ENCODE results near the genes TACSTD2 and FGGY.

- CAGE, long polyA plus RNA = no peak
- RRBS = 2% methylated on average over 31 of the region's 59 CpGs
These were observed 296.2 kb downstream of the OMA1 start for GRCh38 chr1:58250030-58250943.

- CAGE, long polyA plus RNA = no peak
- RRBS = no CpG with 5 or more reads among the region's 29 CpGs
These were observed 272.1 kb downstream of the OMA1 start for GRCh38 chr1:58274298-58274876.

GRCh38 chr1:58576843-58577725 lies at the start of gene TACSTD2:
TSS of gene TACSTD2 (minus strand) at chr1:58577252.
- CAGE, long polyA plus RNA = no peak
- RRBS = 5% methylated on average over 46 of the region's 93 CpGs

DNA sequence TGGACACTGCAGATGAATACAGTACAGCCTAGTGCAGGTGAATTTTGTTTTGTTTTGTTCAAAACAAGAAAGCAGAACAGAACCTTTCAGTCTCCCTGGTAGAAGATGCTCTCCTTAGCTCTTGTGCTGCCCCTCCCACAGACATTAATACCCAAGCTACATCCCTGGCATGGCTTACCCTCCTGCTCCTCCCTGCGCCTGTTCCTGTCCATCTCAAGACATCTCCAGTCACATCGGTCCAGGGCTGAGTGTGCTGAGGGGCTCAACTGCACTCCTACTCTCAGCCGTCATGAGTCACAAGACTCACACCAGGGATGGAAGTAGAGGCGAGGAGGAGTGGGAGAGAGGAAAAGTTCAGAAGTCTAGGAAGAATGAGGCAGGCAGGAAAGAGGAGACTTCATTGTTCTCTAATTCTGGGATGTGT lies 9.2 kb upstream of the TACSTD2 start:
- CAGE, long polyA plus RNA = no peak
- RRBS = no CpG with 5 or more reads among the region's 4 CpGs

DNA sequence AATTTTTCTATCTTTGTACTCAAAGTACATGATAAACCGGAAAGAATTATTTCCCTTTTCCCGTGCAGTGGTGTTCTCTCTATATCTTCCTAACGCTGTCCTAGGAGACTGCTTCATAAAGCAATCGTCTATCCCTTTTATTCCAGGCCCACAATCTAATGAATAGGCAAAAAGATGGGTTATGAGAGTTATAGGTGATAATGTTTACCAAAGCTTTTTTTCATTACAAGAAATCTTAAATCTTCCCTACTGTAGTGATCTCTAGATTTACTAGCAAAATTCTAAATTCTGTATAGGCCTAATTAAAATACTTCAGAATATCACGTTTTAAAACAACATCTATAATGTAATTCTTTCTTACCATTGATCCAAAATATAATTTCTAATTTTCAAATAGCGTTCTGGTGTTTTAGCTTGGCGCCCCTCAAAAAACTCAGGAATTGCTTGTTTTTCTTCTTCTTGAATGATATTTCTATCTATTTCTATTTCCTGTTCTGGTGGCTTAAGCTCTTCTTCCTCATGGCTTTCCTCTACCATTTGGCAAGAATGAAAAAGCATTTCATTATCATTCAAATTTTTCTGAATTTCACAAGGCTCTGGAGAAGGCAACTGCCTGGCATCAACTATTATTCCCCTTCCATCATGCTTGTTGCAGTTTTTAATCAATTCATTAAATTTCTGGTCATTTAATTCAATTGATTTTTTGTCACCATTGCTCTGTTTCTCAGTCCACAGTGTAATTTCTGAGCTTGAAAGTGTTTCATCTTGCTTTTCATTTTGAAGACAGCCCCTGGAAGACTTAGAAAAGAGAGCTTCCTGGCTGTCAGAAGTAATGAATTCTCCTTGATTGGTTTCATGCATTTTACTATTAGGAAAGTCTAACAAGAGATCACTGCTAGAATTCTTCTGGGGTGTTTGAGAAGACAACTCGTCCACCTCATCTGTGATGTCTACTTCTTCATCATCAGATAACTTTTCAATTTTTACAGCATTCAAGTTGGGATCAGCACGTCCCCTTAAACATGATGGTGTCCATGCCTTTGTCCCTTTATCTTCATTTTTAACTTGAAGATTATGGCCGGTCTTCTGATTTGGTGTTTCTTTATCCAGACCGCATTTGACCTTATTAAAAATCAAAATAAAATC lies 18.1 kb downstream of the MYSM1 start:
- CAGE, long polyA plus RNA = no peak
- RRBS = no CpG with 5 or more reads among the region's 11 CpGs

DNA sequence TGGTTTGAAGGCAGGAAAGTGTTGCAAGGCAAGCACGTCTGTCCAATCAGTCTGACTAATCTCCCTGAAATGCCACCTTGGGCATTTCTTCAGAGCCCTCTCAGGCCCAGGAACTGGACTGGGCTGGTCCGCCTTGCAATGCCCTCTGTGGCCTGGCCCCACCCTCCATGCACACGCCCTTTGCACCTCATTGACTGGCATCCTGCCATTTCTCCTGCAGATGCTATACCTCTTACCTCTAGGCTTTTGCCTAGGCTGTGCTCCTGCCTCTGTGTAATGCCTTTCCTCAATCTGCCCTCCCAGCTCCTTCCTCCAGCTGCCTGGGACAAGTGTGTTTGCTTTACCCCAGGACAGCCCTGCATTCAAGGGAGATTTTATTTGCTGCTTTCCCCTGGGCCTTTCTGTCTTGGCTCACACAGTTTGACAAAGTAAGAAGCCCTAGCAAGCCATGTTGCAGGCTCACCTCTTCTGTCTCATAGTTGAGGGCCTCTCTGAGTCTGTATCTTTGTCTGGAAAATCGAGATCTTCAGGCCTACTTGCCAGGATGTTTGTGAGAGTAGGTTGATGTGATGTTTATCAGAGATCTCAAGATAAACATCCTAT lies 149.1 kb upstream of the JUN start:
- CAGE, long polyA plus RNA = no peak
- RRBS = no CpG with 5 or more reads among the region's 4 CpGs

GRCh38 chr1:59020091-59020867 lies 236.4 kb upstream of the JUN start:
- CAGE, long polyA plus RNA = no peak
- RRBS = no CpG with 5 or more reads among the region's 3 CpGs

DNA sequence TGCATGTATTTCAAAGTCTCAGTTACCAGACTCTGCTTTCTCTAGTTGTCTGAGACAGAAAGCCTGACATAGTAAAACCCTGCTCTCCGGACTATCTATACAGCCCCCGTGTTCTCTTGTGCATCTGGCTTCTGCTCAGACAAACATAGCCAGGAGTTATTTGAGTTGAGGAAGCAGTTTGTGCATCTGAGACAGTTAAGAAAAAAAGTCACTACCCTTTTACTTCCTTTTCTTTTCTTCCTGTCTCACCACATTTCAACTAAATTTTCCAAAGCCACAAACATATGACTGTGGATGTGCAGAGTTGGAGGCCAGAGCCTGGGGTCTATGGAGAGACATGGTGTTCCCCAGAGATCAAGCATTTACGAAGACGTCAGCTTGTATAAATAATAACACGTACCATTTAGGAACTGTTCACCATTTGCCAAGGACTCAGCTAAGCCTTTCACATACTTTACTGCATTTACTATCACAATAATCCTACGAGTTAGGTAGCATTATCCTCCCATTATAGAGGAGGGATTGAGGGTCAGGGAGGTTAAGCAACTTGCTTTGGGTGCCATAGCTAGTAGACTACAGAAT lies 158.4 kb upstream of the FGGY start:
- CAGE, long polyA plus RNA = no peak
- RRBS = no CpG with 5 or more reads among the region's 6 CpGs

DNA sequence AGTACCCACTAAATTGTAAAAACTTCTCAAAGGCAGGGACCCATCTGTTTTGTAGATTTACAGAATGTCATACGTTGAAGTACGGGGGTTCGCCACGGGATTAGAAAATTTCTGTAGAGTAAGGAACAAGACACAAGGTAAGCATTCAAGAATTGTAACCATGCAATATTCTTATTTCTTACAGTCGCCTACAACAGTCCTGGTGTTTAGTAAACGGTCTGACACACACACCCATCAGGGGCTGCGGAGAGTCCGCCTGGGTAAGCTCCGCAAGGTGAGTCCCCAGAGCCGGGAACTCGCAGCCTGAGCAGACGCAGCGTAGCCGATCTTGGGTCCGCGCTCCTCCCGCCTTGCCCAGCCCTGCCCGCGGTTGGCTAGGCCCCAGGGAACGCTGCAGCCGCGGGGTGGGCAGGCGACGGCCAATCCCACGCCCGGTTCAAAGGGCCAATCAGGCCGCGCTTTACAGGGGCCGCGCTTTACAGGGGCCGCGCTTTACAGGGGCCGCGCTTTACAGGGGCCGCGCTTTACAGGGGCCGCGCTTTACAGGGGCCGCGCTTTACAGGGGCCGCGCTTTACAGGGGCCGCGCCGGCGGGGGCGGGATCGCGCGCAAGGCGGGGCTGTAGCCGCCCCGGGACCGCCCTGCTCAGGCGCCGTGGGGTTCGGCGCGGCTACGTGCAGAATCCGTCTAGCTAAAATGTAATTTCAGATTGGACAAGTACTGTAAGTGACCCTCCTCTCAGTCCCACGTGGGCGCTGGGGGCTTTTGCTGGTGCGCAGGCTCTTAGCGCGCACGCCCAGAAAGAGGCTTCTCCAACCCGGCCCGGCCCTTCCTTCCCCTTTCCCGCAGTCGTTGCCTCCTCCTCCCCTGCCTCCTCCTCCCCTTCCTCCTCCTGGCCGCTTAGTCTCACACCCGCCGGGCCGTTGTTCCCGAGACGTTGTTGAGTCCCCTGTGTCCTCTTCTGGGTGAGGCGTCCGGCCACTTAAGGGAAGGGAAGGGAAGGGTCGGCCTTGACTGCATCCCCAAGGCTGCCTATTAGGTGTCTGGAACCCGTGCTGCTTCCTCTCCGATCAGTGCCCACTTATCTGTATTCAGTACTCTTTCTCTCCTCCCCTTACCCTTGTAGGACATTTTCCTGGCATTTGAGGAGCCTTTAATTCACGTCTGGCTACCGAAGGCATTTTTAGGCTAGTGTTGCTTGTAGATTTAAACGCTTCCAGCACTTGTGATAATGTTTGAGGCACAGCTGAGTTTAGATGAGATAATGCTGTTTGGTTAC lies at the start of gene FGGY:
Gene FGGY (plus strand): TSS at position 908 of the 1,278 bp plus-strand sequence.
- CAGE, long polyA plus RNA = start-site peak on the minus strand centred at position 357 of the sequence, 74 bp wide, 11 and 20 reads in 2 replicates; start-site peak on the plus strand centred at position 860 of the sequence, 123 bp wide, 30 and 24 reads in 2 replicates
- RRBS = 1% methylated on average over 17 of the region's 85 CpGs

DNA sequence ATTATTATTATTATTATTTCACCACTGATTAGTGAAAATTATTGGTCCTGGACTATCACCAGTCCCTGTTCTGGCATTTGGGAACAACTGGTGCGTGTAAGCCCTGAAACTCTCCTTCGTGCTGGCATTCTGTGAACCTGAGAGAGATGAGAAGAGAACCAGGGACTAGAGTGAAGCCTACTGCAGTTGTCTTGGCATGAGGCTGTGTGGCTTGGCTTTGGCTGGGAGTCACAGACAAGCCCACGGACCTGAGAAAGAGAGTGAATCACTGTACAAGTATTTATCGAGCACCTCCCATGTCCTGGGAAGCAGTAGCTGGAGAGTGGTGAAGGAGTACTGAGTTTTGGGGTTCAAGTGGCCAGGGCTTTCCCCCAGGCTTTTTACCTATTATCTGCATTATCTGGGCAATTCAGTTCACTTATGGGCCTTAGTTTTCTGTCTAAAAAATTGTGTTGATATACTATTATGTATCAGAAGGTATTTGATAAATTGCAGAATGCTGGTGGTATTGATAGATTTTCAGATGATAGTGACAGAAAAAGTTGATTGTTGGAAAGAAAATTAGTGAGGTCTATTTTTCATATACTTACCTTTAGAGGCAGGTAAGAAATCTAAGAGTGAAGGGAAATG lies 63.4 kb downstream of the FGGY start:
- CAGE, long polyA plus RNA = no peak
- RRBS = no CpG with 5 or more reads among the region's 4 CpGs

- CAGE, long polyA plus RNA = no peak
- RRBS = no CpG with 5 or more reads among the region's 8 CpGs
These were observed 96.6 kb downstream of the FGGY start for GRCh38 chr1:59393107-59394251.

- CAGE, long polyA plus RNA = no peak
- RRBS = no CpG with 5 or more reads among the region's 3 CpGs
These were observed 203.0 kb downstream of the FGGY start for GRCh38 chr1:59499977-59500239.

- CAGE, long polyA plus RNA = no peak
- RRBS = no CpG with 5 or more reads among the region's 4 CpGs
These were observed 210.0 kb downstream of the FGGY start for GRCh38 chr1:59506818-59507377.

- CAGE, long polyA plus RNA = no peak
- RRBS = no CpG with 5 or more reads among the region's 2 CpGs
These were observed 214.5 kb downstream of the FGGY start for GRCh38 chr1:59511370-59511871.

- CAGE, long polyA plus RNA = no peak
- RRBS = no CpG with 5 or more reads among the region's 6 CpGs
These were observed 253.0 kb downstream of the FGGY start for GRCh38 chr1:59549698-59550545.

- CAGE, long polyA plus RNA = no peak
- RRBS = no CpG with 5 or more reads among the region's 16 CpGs
These were observed 141.1 kb upstream of the HOOK1 start for GRCh38 chr1:59673428-59674339.

DNA sequence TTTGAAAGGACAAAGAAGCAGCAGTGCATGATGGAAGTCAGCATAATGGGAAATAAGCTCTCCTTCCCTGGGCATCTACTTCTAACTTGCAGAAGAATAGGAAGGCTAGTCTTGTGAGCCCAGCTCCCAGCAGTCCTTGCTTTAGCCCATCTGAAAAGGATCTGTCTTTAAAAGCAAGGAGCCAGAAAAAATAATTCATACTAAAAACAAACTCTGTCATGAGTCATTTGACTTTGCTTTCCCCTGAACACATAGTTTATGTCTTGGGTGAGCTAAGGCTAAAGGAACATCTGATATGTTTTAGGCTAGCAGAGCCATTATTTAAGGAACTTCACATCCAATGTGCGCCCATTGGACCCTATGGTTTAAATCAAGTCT lies 111.2 kb upstream of the HOOK1 start:
- CAGE, long polyA plus RNA = no peak
- RRBS = no CpG with 5 or more reads among the region's 1 CpG

GRCh38 chr1:59845139-59845536 lies 30.4 kb downstream of the HOOK1 start:
- CAGE, long polyA plus RNA = no peak
- RRBS = no CpG with 5 or more reads among the region's 3 CpGs

GRCh38 chr1:59967096-59967725 lies 40.6 kb upstream of the CYP2J2 start:
- CAGE, long polyA plus RNA = no peak
- RRBS = no CpG with 5 or more reads among the region's 7 CpGs

DNA sequence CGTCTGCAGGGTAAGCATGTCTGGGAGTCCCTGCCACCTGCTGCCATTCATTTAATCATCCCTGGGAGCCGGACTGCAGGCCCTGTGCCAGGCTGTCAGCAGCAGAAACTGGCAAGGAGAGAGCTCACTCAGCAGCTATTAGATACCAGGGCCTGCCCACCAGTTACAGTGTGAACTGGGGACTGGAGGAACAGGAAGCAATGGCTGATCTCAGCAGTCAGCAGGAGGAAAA lies 75.7 kb upstream of the C1orf87 start:
- CAGE, long polyA plus RNA = no peak
- RRBS = no CpG with 5 or more reads among the region's 2 CpGs